Metastatic Breast Carcinoma in the Brain (tissue), 10 donors: ENCODE measurements around a stretch of chr20.

DNA sequence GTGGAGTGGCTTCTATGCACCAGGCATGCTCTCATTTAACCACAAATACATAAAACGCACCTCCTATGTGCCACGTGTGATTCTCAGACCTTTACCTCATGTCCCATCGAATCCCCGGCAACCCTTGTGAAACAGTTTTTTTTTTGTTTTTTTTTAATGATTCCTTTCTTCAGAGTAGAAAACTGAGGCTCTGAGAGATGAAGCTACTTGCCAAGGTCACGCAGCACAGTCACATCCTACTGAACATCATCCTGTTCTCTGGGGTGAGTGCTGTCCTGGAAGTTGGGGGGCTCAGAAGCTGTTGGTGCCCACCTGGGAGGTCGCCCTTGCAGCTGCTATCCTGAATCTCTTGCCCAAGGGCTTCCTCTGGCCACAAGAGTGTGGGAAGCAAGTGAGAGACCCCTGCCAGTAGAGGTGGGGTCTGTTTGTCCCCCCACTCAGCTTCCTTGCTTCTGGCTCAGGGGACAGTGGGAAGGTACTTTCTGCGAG is 84.9 kb downstream of the CEBPB start:
- PRO-cap, 10 experiments: no peak in any of the 10 experiments

GRCh38 chr20:50278442-50279495 is 88.1 kb downstream of the CEBPB start:
- PRO-cap, 10 experiments: no peak in any of the 10 experiments

DNA sequence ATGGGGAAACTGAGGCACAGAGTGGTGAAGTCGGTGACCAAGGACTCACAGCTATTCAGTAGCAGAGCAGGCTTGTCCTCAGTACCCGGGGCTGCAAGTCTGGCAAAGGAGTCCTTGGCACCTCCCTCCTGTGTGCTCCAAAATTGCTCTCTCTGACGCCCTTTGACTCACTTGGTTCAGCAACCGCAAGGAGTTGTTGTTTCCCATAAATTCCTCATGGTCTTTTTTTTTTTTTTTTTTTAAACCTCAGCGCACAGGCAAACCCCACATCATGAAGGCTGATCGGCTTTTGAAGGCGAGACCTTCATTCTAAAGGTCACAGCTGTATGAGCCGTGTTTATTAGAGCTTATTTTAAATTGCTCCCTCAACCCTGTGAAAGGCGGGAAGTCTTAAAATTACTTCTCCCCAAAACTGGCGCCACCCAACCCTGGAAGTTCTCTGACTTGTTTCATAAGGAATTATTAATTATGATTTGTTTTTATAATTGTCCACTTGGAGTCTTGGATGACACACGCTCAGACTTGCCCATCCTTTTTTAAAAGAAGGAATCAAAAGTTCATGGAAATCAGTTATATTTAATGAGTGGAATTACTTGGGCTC is 143.3 kb downstream of the CEBPB start:
- PRO-cap, 10 experiments: peak in 3 of 10 experiments; most common plus-strand start position 81 of the sequence (in 1); most common minus-strand start position 101 of the sequence (in 3)

GRCh38 chr20:50397969-50399109 is 111.8 kb upstream of the PTPN1 start:
- PRO-cap, 10 experiments: peak in 1 of 10 experiments; most common minus-strand start chr20:50398974 (in 1)

DNA sequence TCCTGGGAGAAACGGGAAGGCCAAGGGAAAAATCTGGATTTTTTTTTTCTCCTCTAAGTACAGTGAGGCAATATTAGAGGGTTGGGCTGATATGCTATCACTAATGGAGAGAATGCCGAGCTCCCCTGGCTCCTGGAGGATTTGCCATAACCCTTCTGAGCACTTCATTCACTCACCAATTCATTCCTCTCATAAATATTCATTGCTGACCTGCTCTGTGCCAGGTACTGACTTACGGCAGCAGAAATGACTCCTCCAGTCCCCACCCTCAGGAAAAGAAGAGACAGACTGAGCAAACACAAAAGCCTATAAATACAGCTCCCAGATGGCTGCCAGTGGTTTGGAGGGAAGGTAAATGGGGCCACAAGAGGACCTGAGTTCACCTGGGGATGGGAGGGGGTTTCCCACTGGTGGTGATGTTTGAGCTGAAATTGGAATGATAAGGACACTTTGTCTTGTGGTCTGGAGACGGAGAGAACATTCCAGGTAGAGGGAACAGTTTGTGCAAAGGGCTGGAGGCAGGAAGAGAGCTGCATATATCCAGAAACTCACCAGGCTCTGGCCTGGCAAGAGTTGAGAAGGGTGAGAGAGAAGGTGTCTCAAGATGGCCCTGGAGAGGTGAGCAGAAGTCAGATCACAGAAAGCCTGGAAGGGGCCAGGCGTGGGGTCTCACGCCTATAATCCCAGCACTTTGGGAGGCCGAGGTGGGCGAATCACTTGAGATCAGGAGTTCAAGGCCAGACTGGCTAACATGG is 87.8 kb upstream of the PTPN1 start:
- PRO-cap, 10 experiments: peak in 4 of 10 experiments; most common plus-strand start position 338 of the sequence (in 4); most common minus-strand start position 148 of the sequence (in 1)

DNA sequence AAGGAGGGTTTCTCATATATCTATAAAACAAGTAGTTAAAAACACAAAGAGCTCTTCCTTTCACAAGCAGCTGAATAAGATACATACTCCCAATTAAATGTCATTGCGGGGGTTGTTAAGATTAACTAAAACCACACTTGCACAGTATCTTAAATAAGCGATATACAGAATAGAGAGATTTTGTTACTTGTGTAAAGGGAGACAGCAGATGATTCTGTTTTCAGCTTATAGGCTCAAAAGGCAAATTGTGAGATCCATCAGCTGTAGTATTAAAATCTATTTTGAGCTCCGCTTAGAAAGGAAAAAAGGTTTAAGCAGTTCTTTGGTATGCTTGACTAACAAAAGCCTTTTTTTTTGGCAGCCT is 1.4 kb downstream of the PTPN1 start:
- PRO-cap, 10 experiments: no peak in any of the 10 experiments

GRCh38 chr20:50523024-50523481 is 12.9 kb downstream of the PTPN1 start:
- PRO-cap, 10 experiments: no peak in any of the 10 experiments

- PRO-cap, 10 experiments: no peak in any of the 10 experiments
Observed at GRCh38 chr20:50523614-50524203, 13.5 kb downstream of the PTPN1 start.

GRCh38 chr20:50580908-50581630 is 70.9 kb downstream of the PTPN1 start:
- PRO-cap, 10 experiments: no peak in any of the 10 experiments

DNA sequence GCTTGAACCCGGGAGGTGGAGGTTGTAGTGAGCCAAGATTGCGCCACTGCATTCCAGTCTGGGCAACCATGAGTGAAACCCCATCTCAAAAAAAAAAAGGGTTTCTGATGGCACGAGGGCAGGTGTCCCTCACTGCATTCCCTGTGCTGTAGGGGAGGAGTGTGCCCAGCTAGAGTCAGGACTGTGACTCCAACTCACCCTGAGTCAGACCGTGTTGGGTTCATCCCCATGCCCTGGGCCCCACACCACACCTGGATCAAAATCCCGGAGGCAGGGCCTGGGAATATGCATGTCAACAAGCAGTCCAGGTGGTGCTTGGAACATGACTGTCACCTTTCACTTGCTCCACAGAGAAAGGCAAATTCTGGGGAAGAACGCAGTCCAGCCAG is 83.3 kb downstream of the PTPN1 start:
- PRO-cap, 10 experiments: no peak in any of the 10 experiments

- PRO-cap, 10 experiments: peak in 4 of 10 experiments; most common plus-strand start chr20:50663243 (in 2); most common minus-strand start chr20:50663064 (in 1)
Observed at GRCh38 chr20:50662940-50663591, 28.3 kb downstream of the RIPOR3 start.

DNA sequence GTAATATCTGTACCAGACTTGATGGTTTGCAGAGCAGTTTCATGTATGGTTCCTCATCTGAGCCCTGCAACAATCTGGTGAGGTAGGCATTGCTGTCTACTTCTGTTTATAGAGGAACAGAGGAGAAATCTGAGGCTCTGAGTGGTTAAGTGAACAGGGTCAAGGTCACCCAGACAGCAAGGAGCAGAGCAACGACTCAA is 4.1 kb upstream of the PARD6B start:
- PRO-cap, 10 experiments: peak in 4 of 10 experiments; most common minus-strand start position 79 of the sequence (in 4)

- PRO-cap, 10 experiments: no peak in any of the 10 experiments
Observed at GRCh38 chr20:50916921-50918158, 13.9 kb downstream of the ADNP start.

GRCh38 chr20:50930110-50930441 is 1.2 kb downstream of the ADNP start:
- PRO-cap, 10 experiments: no peak in any of the 10 experiments

DNA sequence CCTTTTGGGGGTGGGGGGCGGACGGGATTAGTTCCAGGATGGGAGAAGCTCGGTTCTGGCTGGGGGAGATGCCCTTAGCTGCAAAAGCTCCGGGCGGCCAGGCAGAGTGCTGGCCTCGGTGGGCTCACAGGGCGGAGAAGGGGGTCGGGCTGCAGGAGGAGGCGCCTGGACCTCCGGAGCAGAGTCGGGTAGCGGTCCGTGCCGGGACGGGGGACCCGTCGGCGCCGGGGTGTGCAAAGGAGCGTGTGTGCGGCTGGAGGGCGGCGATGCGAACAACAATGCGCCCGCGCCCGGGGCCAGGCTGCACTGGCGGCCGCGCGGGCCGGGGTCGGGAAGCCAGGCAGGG is 822 bp downstream of the ADNP start:
- PRO-cap, 10 experiments: peak in 4 of 10 experiments; most common plus-strand start position 244 of the sequence (in 2); most common minus-strand start position 308 of the sequence (in 2)

- PRO-cap, 10 experiments: peak in 6 of 10 experiments; most common minus-strand start chr20:51108075 (in 6)
Observed at GRCh38 chr20:51107873-51108305, 85.0 kb upstream of the KCNG1 start.

DNA sequence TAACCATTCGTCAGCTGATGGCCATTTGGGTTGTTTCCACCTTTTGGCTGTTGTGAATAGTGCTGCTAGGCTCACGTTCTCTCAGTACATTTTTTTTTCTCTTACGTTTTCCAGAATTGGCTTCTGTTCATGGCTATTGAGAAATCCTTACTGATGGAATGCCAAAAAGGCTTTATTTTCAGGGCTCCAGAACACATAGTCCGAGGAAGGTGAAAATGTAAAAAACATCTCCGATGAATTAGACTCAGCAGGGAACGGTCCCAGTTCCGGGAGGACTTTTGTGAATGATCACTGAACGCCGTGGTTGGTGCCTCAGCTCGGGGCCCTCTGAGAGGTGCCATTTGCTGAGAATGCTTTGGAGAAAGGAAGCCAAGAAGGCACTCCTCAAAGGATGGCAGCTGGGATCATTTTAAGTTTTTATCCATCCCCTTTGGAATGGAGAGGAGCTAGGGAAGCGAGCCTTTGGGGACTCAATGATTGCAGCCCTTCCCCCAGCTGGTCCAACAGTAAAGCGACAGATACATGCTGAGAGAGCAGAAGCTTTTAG is 133.2 kb upstream of the KCNG1 start:
- PRO-cap, 10 experiments: no peak in any of the 10 experiments

GRCh38 chr20:51221420-51222606 is 198.9 kb upstream of the KCNG1 start:
- PRO-cap, 10 experiments: peak in 4 of 10 experiments; most common plus-strand start chr20:51222276 (in 2); most common minus-strand start chr20:51222158 (in 3)

DNA sequence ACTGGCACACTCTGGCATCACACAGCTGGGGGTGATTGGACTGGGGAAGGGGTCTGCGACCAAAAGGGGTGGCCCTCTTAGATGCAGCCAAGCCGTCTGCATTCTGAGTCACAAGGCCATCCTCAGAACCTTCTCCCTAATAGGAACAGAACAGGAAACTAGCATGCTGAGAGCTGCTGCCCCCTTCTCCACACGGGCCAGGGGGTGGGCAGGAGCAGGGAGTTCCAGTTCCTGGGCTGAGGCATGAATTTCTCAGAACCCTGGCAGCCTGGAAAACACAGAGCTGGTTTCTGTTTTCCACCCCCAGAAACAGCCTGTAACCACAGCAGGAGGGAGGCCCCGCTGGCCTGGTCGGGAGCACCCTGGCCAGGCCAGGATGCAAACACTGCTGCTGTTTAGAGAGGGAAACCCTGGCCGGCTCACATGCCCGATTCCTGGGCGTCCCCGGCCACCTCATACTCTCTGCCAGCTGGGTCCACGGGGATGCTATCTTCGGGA is 130.2 kb downstream of the NFATC2 start:
- PRO-cap, 10 experiments: no peak in any of the 10 experiments

DNA sequence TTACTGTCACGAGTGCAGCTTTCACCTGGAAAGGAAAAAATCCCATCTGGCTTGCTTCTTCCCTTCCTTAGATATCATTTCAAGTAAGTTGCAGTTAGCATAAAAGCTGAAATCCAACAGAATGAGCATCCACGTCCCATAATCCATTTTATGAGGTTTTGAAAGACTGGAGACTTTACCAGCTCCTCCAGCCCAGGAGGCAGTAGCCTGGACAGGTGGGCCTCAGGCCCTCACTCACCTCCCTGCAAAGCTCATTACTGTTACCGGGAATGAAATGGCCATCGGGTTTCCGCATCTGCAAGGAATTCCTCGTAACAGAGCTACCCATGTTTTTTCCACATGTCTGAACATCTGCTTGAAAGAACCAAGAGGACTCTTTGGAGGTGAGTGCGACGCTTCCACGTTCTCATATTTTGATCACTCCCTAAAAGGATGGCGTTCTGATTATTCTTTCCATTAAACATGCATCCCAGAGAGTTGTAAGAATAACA is 32.8 kb downstream of the NFATC2 start:
- PRO-cap, 10 experiments: no peak in any of the 10 experiments